Mononuclear cell (primary cell): ENCODE measurements around a stretch of chr20.

DNA sequence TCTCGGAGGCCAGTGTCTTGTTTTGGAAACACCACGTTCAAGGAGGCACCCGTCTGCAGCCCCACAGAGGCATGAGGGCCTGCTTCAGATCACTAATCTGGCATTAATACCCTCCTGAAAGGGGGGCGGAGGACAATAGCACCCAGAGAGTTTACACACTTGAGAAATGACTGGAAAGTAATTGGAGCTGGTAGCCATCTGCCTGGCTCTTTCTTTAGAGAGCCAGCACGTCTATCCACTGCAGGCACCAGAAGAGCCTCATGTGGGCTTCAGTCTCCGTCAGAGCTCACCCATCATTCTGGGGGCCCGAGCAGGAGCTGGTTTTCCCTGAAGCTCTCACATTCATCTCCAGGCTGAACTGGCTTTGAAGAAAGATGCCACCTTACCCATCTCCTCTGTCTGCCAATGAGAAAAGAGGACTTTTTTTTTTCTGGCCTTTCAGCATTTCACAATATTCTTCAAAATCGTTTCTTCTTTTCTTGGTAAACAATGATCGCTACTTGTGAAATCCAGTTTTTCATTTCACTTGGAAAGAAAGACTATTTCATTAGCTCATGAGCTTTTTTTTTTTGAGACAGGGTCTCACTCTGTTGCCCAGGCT is 124.6 kb upstream of the ZNF217 start:
- RRBS, result no CpG with 5 or more reads among the region's 9 CpGs

GRCh38 chr20:53767549-53768119 is 174.0 kb upstream of the ZNF217 start:
- RRBS, result no CpG with 5 or more reads among the region's 2 CpGs

GRCh38 chr20:53898164-53898879 is 172.1 kb downstream of the BCAS1 start:
- RRBS, result no CpG with 5 or more reads among the region's 15 CpGs

- RRBS, result 25% methylated on average over 3 of the region's 11 CpGs
These were observed 130.3 kb downstream of the BCAS1 start for GRCh38 chr20:53939869-53940648.

- RRBS, result no CpG with 5 or more reads among the region's 2 CpGs
These were observed 113.1 kb downstream of the BCAS1 start for GRCh38 chr20:53957294-53957709.

GRCh38 chr20:54017947-54018247 is 52.5 kb downstream of the BCAS1 start:
- RRBS, result no CpG with 5 or more reads among the region's 3 CpGs

DNA sequence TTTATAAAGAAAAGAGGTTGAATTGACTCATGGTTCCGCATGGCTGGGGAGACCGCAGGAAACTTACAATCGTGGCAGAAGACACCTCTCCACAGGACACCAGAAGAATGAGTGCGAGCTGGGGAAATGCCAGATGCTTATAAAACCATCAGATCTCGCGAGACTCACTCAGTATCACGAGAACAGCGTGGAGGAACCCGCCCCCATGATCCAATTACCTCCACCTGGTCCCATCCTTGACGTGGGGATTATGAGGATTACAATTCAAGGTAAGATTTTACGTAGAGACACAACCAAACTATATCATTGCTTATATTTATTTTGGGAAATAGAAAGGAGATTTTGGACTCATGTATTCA is 11.5 kb downstream of the BCAS1 start:
- RRBS, result no CpG with 5 or more reads among the region's 11 CpGs

- RRBS, result no CpG with 5 or more reads among the region's 12 CpGs
These were observed 16.3 kb upstream of the BCAS1 start for GRCh38 chr20:54086513-54087198.

GRCh38 chr20:54107522-54108270 is 37.3 kb upstream of the BCAS1 start:
- RRBS, result 93% methylated on average over 2 of the region's 8 CpGs

- RRBS, result no CpG with 5 or more reads among the region's 10 CpGs
These were observed 12.2 kb upstream of the PFDN4 start for GRCh38 chr20:54195510-54196215.

- RRBS, result no CpG with 5 or more reads among the region's 3 CpGs
These were observed 211.3 kb downstream of the DOK5 start for GRCh38 chr20:54686653-54687061.

DNA sequence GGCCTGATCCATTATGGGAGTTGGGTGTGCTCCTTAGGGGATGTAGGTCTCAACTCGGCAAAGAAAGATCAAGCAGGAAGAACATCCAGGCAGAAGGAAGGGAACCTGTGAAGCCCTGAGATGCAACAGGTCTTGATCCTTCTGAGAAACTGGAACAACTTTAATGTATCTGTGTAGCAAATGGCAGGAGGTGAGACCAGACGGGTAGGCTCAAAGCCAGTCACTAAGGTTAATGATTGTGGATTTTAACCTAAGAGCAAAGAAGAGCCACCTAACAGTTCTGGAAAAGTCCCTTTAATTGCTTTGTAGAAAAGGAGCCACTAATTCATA is 326.4 kb downstream of the CBLN4 start:
- RRBS, result no CpG with 5 or more reads among the region's 2 CpGs

DNA sequence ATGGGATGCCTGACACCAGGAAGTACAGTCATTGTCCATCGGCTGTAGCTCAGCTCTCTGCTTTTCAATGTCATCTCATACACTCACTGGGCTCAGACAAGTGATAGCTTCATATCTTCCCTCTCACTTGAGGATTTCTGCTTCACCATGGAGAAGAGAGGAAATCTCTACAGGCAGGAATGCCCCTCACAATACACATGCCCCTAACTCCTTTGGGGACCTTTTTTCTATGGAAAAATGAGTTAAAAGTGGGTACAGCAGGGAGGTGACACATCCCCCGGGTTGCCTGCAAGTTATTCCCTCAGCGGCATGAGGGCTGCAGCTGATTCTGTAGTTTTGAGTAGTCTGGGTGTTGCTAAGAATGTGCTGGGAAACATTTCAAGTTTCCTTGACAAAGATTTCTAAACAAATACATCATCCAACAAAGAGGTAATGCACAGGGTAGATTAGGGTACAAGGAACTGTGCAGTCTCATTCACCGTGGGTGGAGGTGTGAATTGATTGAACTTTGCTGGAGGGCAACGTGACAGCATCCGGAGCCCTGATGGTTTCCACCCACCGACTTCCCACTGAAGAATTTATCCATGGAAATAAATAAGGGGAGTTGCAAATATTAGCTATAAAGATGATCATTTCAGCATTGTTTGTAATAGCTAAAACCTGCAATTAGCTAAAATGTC is 21.7 kb downstream of the CASS4 start:
- RRBS, result no CpG with 5 or more reads among the region's 7 CpGs

- RRBS, result 5% methylated on average over 2 of the region's 17 CpGs
These were observed 1.7 kb upstream of the TFAP2C start for GRCh38 chr20:56627391-56627776.

DNA sequence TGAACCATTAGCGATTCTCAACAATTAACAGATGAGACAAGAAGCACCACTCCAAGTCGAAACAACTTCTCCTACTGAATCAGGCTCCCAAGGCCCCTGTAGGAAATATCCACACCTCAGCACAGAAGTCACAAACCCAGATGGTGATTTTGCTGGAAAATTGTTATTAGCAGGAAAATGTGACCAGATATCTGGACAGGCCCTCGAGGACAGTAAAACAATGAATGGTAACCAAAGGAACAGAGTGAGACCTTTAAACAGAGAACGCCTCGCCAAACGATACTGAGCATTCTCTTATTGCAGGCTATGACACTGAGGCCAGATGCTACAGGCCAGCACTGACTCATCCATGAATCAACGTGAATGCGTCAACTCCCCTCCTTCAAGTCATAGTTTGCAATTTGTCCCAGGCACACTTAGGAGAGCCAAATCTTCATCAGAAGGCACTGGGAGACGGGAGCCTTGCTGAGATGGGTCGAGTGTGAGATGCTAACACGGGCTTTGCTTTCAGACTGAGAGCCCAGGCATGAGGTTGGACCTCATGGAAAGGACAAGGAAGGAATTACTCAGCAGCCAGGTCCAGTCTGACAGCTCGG is 60.9 kb downstream of the BMP7 start:
- RRBS, result no CpG with 5 or more reads among the region's 12 CpGs

DNA sequence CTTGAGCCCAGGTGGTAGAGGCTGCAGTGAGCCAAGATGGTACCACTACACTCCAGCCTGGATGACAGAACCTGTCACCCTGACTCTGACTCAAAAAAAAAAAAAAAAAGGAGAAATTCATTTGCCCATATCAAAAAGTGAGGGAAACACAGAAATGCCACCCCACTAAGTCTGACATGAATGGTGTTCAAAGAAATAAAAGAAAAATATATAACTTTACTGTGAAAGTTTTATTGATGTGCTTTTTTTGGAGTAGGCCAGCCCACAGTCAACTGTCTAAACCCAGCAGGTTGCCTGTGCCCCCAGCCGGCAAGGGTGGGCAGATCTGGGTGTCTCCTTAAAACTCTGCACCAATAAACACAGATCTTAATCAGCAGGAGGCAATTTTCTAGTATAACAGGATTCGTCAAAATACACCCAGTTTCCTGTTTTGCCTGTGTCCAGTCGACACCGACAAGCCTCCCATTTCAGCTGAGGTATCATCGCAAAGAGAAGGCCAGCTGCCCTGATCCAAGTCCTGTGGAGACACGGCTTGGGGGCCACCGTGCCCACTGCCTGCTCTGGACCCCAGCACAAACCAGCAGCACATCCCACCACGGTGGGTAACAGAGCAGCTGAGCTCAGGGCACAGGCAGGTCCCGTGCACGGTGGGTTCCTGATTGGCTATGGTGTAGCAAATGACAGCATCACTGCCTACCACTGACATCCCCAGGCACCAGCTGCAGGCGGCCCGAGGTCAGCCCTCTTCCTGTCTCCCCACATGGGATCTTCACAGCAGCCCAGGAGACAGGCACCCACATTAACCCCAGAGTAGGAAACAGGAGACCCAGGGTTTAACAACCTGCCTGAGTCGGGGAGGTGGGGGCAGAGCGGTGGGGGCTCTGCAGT is 15.8 kb downstream of the BMP7 start:
- RRBS, result no CpG with 5 or more reads among the region's 14 CpGs

DNA sequence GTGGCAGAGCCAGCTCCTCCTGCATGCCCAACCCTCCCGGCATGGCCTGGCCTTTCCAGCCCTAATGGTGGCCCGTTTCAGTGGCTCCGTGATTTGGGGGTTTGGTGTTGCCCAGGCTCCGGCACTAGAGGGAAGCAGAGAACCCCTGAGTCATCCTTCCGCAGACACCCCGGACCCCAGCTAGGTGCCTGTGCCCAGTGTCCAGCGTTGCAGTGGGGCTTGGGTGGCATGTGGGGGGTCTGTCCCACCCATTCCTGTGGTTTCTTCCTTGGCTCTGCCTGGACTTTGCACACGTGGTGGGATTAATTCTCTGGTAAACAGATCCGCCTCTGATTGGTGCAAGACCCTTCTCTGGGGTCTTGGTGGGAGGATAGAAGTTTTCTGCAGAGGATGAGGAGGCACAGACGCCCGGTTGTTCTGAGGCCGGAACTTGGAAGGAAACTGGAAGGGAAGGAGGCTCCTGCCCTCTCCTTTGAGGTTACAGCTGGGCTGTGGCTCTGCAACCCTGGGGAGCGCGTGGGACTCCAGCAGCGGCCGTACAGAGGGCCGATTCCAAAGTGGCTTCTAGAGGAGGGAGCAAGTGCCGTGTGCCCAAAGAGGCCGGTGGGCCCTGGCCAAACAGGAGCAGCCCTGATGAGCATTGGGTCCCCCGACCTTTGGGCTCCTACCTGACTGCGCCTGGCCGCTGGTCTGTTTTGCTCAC is 9.4 kb downstream of the RBM38 start:
- RRBS, result 54% methylated on average over 3 of the region's 22 CpGs

- RRBS, result 97% methylated on average over 4 of the region's 35 CpGs
These were observed 17.8 kb downstream of the RBM38 start for GRCh38 chr20:57408718-57409646.

GRCh38 chr20:57547257-57547842 is 13.6 kb upstream of the PCK1 start:
- RRBS, result no CpG with 5 or more reads among the region's 8 CpGs

DNA sequence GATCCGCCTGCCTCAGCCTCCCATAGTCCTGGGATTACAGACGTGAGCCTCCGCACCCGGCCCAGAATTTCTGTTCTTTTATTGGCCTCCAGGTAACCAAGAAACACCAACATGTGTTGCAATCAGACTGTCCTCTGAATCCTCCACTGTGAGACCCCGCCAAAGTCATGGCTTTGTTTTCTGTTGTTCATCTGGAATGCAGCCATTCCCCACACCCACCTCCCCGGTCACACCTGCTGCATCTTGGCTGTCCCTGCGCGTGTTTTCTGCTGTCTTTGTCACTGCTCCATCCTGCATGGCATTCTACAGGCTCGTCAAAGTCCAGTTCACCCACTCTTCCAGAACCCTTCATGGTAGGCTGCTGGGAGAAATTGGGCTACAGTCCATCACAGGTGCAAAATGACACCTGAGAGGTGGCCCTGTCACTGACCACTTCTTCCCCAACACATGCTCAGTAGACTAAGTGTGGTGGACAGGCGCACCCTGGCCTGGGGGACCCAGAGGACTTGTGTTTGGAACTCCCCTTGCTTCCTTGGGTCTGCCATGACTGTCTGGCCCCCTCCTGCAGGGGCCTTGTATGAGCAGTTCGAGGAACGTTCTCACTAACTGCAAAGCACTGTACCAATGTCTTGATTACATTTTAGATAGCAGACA is 4.2 kb upstream of the PCK1 start:
- RRBS, result no CpG with 5 or more reads among the region's 12 CpGs